Smooth muscle cell (in vitro differentiated cells): ENCODE measurements around the gene TMEM38A.

DNA sequence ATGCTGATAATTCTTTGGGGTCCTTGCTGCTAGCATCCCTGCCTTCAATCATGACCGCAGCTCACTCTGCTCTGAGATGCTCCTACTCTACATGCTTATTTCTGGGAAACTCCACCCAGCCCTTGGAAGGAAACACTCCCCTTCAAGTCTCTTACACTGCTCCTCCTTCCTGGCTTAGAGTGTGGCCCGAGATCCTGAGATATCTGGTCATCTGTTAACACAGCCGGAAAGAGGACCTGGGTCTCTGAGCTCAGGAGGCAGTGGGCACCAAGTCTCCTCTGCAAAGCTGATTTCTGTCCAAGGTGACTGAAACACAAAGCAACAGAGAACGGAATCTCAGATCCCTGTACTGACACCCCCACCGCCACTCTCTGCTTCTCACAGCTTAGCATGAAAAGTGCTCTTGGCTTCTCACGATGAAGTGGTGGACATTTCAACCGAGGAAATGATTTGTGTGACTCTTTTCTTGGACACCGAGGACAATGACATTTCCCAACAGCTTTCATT, 33.0 kb downstream of the CYP4F2 start:
- RAMPAGE, long total RNA, result no peak

DNA sequence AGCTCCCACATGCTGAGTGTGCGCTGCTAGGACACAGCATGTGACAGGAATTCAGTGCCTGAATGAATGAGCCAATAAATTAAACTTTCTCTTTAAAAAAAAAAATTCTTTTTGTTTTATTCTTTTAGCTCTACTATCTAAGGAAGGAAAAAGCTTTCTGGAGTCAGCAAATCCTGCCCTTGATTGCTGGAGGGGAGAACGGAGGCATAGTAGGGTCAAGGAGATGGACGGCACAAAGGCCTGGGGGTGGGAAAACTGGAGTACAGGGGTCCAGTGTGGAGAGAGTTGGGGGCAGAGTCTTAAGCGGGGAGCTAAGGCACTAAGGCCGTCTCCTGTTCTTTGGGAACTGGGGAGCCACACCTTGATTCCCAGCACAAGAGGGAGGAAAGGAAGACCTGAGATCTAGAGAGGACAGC, 10.1 kb upstream of the TPM4 start:
- RAMPAGE, long total RNA, result no peak

DNA sequence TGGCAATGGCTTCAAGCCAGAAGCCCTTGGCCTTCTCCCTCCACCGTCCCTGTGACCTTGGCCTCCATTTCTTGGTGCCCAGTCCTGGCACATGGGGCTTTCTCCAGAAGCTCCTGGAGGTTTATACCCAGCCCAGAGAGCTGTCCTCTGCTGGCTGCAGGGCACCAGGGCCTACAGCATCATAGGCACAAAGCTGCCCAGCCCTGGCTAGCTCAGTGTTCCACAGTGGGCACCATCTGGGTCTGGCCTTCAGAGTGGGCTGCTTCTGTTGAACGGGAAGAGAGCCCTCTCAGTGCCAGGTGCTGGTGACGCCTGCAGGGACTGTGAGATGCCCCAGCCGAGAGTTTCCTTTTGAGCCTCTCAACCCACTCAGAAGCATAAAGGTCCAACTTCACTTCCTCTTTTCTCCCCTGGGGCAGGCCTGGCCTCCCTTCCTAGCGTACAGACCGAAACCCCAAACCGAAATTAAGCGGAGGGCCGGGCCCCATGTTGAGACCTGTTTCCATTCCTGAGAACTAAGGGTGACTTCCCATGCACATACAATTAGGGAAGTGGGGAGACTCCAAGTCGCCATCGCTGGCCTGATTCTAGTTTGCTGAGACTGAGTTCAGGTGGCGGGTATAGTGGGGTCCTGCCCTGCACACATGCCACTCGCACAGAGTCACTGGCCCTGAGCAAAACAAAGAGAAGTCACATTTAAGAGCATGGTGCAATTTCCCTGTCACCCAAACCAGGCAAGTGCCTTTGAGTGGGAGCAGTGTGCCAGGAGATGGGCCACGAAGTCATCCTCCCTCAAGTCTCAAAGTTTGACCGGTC, 6.8 kb downstream of the RAB8A start:
- RAMPAGE, long total RNA, result no peak

DNA sequence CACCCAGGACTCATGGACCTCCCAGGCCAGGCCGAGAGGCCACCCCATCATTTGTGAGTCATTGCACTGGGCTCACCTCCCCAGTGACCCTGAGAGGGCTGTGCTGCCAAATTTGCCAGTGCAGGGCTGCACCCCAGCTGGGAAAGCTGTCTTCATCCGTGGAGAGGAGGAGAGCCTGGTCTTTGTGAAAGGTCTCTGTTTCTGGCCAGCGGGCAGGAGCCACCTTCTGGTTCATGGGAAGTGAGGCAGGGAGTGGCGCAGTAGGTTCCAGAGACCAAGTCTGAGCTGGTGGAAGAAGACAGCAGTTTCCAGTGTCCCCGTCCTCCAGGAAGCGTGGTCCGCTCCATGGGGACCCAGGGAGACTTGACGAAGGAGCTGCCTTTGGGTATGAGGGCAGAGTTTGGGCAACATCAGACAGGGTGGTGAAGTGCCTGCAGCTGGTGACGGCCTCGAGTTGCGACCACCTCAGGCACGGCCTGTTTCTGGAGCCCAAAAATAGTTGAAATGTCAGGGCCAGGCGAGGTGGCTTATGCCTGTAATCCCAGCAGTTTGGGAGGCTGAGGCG, 14.6 kb downstream of the RAB8A start:
- RAMPAGE, long total RNA, result no peak

GRCh38 chr19:16141170-16141629, 2.3 kb upstream of the HSH2D start:
- RAMPAGE, long total RNA, result no peak

GRCh38 chr19:16198112-16198742, 516 bp downstream of the AP1M1 start:
- RAMPAGE, long total RNA, result no peak

DNA sequence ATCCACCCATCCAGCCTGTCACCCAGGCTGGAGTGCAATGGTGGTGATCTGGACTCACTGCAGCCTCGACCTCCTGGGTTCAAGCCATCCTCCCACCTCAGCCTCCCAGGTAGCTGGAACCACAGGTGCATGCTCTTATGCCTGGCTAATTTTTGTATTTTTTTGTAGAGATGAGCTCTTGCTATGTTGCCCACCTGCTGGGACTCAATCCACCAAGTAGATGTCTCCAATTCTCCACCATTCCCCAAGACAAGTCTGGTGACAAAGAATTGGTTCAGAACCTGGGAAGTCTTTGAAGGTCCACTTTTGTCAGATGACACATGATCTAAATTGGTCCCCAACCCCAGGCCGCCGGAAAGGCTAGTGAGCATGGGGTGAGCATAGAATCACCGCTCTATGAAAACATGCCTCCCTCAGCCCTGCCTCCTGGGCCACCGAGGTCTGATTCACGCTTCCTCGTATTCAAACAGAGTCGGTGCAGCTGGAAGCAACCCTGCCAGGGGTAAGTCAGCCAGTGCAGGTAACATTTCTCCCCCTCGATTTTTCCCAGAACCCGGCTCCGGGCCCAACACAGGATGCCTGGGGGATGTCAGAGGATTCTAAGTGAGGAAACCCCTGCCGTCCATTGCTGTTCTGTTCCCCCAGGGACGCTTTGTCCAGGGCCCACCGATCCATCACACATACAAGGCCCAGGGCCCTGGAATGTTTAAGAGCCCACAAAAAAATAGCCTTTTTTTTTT, 34.0 kb upstream of the KLF2 start:
- RAMPAGE, long total RNA, result no peak

DNA sequence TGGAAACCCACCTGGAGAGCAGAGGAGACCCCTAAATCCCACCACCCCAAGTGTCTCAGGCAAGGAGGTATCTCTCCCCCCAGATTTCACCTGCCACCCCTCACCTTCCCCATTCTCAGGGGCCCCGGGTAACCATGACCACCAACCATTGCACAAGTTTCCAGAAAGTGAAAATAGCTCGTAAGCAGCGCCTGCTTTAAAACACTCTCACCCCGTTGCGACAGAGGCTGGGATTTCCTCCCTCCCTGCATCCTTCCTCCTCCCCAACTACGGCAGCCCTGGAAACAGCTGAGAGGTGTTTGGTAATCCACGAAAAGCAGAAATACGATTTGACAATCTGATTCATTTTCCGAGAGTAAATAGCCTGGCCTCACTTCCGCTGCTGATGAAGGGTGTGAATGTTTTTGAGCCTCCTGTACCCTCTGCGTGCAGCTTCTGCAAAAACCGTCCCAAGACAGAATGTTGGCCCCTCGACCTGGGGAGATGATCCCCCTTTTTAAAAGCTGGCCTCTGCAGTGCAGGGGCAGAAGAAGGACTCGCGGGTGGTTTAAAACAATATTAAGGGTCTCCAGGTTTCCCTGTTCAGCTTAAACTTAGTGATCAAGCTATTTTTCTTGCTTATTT, 3.8 kb downstream of the KLF2 start:
- RAMPAGE, long total RNA, result no peak

DNA sequence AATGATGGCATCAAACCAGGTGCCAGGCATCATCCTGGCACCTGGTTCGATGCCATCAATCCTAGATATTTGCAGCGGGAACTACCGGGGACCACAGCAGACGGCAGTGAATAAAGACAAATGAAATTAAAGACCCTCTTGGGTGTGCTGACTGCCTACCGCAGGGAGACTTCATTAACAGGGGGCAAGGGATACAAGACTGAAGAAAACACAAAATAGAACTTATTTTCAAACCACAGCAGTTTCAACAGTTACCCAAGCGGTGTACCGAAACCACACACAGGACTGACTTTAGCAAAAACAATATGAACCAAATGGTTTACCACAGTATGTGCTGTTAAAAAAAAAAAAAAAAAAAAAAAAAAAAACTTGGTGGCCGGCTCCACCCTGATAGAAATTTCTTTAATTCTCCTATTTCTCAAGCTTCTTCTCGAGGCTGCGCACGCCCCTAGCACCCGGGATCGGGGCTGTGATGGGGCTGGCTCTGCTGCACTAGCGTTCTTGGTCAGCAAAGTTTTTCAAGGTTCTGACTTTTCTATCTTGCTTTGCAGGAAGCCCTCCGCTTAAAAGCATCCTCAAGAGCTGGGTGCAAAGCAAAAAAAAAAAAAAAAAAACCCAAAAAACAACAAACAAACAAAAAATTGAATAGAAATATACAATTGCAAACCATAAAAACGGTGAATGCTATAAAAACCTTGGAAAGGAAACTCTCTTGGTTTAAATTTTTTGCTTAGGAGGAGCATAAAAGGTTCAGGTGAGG, 42.7 kb downstream of the KLF2 start:
- RAMPAGE, long total RNA, result no peak

GRCh38 chr19:16398728-16399193, 73.0 kb downstream of the EPS15L1 start:
- RAMPAGE, long total RNA, result no peak

GRCh38 chr19:16535314-16535516, 7.0 kb downstream of the CHERP start:
- RAMPAGE, long total RNA, result no peak

- RAMPAGE, long total RNA, result no peak
Measured at GRCh38 chr19:16541435-16542358, 540 bp downstream of the CHERP start.

DNA sequence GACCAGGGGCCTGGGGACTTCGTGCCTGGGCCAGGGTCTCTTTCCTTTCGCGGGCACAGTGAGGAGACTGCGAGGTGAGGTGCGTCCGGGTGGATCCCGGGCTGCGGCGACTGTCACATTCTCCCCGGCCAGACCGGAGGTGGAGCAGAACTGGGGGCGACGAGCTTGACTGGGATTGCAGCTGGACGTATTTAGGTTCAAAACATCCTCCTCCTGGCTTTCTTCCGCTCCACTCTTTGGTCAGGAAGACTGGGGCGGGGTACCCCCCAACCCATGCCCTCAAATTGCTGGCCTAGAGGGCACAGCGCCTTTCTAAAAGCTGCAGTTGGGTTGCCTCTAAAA, 502 bp upstream of the CHERP start:
- RAMPAGE, long total RNA, result no peak

- RAMPAGE, long total RNA, result no peak
Measured at GRCh38 chr19:16543720-16544069, 1.5 kb upstream of the CHERP start.

DNA sequence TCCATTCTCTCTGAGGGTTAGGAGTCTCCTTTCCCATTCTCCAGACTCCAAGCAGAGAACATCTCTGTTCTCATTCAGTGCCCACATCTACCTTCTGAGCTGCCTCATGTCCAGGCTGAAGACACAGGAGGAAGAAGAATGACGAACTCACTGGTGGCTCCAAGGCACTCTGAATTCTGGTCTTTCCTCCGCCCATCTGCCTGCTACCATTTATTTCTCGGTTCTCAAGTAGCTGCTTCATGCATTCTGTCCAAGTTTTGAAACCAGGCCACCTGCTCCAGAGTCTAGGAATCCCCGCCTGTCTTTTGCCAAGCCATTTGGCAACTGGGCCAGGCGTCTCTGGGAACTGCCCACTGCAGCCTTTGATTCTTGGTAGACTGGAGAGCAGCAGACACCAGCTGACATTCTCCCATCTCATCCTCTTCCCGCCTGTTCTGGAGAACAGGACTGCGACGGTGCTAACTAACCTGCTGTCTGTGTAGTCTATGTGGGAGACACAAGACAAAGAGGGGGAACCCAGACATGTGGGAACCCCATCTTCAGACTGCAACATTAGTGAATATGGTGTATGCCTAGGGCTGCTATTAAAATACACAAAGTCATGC, 10.8 kb downstream of the SLC35E1 start:
- RAMPAGE, long total RNA, result no peak

DNA sequence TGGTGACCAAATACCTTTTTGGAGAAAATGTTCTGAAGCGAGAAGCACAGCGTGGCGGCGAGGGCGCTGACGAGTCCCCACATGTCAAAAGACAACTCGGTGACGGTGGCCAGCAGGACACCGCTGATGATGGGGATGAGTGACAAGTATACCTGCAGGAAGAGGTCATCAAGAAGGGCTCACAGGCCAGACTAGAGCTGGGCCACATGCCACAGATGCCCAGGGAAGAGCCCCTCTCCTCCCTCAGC, 4.3 kb downstream of the SLC35E1 start:
- RAMPAGE, long total RNA, result no peak

GRCh38 chr19:16660744-16661572, at the start of gene TMEM38A:
TSS of gene TMEM38A (plus strand) at chr19:16661139.
- RAMPAGE, long total RNA, result no peak

DNA sequence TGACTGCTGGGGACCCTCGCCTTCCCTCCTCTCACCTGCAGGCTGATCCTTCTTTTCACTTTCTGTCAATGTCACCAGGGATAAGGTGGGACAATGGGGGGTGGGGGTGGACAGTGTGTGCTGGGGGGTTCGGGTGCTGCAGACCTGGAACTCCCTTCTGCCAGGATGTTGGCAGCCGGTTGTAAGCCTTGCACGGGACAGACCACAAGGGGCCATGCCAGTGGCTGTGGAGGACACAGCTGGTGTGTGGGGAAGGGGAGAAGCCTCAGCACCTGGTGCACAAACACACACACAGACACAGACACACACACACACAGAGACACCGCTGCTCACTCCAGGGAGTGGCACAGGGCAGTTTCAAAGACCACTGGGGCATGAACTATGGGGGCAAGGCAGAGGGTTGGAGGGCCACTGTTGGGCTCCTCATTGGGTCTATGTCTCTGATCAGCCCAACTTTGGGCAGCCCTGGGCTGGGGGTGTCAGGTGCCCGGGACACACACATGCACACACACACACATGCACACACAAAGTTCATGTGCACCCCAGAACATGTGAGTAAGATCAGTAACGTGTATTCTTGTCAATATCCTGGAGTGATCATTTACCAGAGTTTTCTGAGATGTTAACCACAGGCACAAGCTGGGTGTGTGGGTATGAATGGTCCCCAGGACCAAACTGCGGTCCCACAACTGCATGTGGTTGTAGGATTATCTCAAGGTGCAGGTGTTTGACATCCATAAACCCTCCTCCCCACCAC, 3.8 kb downstream of the F2RL3 start:
- RAMPAGE, long total RNA, result no peak

DNA sequence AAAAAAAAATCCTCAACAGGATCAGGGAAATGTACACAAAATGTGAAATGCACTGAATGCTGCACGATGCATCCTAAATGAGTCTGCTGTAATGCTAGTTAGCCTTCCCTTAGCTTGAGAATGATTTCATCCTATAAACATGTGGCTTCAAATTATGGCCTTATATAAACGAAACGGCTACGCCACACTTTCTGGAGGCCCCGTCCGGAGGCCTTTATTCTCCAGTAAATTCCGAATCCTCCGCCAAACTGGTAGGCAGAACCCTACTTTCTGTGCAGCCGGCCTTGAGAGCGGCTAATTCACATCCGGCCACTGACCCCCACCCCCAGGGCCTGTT, 13.7 kb downstream of the MYO9B start:
- RAMPAGE, long total RNA, result no peak

- RAMPAGE, long total RNA, result no peak
Measured at GRCh38 chr19:17152250-17152537, 63.0 kb upstream of the USE1 start.